Skeletal muscle tissue (tissue), 7 donors: Measurements from ENCODE around the genes ANKRD62, PTPN2, SEH1L and CEP192.

DNA sequence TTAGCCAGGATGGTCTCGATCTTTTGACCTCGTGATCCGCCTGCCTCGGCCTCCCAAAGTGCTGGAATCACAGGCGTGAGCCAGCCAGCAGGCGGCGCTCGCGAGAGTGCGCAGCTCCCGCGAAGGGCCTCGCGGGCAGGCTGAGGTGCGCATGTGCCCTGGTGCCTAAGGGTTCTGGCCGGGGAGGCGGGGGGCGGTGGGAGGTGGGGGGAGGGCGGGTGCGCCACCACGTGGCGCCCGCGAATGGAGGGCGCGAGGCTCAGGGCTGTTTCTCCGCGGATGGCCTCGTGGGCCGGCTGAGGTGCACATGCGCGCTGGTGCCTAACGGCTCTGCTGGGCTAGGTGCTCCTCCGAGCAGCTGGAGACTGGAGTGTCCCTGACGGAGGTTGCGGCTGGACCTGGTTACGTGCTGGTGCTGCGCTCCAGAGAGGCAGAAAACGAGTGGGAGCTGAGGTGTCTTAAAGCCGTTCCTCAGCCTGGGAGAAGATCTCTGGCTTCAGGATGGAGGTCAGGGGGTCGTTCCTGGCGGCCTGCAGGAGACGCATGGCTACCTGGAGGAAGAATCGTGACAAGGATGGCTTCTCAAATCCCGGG lies at the start of gene ANKRD62:
ANKRD62 (plus strand) TSS at position 327 of the 594 bp plus-strand sequence.
- PRO-cap, 3 experiments = no peak in any of the 3 experiments
- RAMPAGE, long total RNA = no peak
- RRBS, 2 experiments = no CpG with 5 or more reads among the region's 45 CpGs

GRCh38 chr18:12288685-12289242 lies 19.3 kb upstream of the TUBB6 start:
- PRO-cap, 3 experiments = peak in 1 of 3 experiments; most common plus-strand start chr18:12289029 (in 1); most common minus-strand start chr18:12288857 (in 1)
- RAMPAGE, long total RNA = no peak
- RRBS, 2 experiments = no CpG with 5 or more reads among the region's 9 CpGs

DNA sequence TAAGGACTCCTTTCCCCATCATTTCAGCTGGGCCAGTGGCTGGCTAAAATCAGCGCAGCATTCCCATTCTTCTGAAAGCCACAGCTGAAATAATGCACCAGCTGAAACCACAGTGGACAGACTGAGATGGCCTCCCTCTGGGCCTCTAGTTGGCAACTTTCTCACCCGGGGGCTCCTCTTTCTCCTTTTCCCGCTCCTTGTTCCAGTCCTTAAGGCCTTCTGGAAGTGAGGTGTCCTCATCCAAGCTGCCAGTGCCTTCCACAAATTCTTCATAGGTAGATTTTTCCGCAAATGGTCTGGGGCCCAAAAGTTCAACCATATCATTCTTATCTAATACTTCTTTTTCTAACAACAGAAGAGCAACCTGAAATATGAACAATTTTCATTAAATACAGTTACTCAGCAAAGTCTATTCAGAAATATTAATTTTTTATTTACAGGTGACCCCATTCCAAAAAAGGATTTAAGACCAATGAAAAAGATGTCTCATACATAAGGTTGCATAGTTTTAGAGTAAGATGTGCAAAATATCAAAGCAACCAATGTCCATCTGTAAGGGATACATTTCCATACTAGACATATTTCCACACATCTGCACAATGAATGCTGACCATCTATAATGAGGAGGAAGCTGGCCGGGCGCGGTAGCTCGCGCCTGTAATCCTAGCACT lies 21.5 kb downstream of the TUBB6 start:
- PRO-cap, 3 experiments = no peak in any of the 3 experiments
- RAMPAGE, long total RNA = no peak
- RRBS, 2 experiments = no CpG with 5 or more reads among the region's 9 CpGs

- PRO-cap, 3 experiments = no peak in any of the 3 experiments
- RAMPAGE, long total RNA = no peak
- RRBS, 2 experiments = no CpG with 5 or more reads among the region's 18 CpGs
Observed at GRCh38 chr18:12345889-12346677, 30.9 kb downstream of the AFG3L2 start.

GRCh38 chr18:12463125-12463649 lies 55.5 kb downstream of the PRELID3A start:
- PRO-cap, 3 experiments = no peak in any of the 3 experiments
- RAMPAGE, long total RNA = no peak
- RRBS, 2 experiments = no CpG with 5 or more reads among the region's 8 CpGs

DNA sequence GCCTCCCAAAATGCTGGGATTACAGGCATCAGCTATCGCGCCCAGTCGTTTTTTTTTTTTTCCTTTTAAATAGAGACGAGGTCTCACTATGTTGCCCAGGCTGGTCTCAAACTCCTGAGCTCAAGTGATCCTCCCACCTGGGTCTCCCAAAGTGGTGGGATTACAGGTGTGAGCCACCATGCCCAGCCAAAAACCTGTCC lies 113.5 kb downstream of the SPIRE1 start:
- PRO-cap, 3 experiments = no peak in any of the 3 experiments
- RAMPAGE, long total RNA = no peak
- RRBS, 2 experiments = no CpG with 5 or more reads among the region's 4 CpGs

GRCh38 chr18:12862313-12862959 lies 21.6 kb downstream of the PTPN2 start:
- PRO-cap, 3 experiments = no peak in any of the 3 experiments
- RAMPAGE, long total RNA = no peak
- RRBS, 2 experiments = no CpG with 5 or more reads among the region's 7 CpGs

- PRO-cap, 3 experiments = peak in 3 of 3 experiments; most common plus-strand start chr18:12884425 (in 3); most common minus-strand start chr18:12884208 (in 2)
- RAMPAGE, long total RNA = start-site peak on the minus strand at chr18:12884188-12884237, 245 and 77 reads in 2 replicates
- RRBS, 2 experiments = 4% methylated on average over 2 of the region's 72 CpGs; no CpG with 5 or more reads in 1 of the 2 experiments
Observed at GRCh38 chr18:12884146-12884927, at the start of gene PTPN2. PTPN2 (minus strand) TSS chr18:12884237.

DNA sequence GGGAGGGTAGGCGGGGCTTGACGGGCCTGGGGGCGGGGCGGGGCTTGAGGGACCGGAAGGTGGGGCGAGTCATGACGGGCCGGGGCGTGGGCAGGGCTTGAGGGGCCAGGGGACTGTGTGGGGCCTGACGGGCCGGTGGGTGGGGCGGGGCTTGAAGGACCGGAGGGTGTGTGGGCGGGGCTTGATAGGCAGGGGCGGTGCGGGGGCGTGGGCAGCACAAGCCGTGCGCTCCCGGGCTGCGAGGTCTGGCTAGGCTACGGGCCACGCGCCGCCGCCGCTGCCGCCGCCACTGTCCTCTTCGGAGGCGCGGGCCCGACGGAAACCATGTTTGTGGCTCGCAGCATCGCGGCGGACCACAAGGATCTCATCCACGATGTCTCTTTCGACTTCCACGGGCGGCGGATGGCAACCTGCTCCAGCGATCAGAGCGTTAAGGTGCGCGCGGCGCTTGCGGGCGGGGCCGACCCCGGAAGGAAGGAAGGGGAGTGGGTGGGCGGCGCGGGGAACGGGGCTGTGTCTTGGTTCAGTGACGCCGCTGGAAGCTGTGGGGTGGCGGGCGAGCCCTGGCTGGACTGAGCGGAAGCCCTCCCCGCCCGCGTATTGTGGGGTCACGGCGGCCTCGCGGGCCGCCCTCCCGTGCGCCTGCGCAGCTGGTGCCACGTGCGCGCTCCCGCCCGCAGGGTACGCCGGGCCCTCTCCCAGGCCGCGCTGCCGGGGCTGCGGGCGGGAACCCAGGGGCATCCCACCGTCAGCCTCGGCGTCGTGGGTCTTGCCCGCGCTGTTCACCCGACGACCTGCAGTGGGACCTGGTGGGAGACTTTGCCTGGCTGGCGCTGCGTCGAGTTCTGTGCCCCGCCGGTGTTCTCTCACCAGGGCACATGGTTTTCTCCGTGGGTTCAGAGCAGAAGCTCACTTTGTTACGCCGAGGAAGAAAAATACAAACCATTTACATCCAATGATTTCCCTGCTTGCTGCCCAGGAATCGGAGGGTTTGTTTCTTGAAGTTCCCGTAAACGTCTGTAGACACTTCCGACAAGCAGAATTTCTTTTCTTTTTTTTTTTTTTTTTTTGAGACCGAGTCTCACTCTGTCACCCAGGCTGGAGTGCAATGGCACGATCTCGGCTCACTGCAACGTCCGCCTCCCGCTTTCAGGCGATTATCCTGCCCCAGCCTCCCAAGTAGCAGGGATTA lies at the start of gene SEH1L:
SEH1L (plus strand) TSS at position 214 of the 1,192 bp plus-strand sequence.
- PRO-cap, 3 experiments = peak in 3 of 3 experiments; most common plus-strand start position 214 of the sequence (in 2); most common minus-strand start position 574 of the sequence (in 3)
- RAMPAGE, long total RNA = no peak
- RRBS, 2 experiments = 2 to 3% methylated on average over 15 of the region's 112 CpGs

DNA sequence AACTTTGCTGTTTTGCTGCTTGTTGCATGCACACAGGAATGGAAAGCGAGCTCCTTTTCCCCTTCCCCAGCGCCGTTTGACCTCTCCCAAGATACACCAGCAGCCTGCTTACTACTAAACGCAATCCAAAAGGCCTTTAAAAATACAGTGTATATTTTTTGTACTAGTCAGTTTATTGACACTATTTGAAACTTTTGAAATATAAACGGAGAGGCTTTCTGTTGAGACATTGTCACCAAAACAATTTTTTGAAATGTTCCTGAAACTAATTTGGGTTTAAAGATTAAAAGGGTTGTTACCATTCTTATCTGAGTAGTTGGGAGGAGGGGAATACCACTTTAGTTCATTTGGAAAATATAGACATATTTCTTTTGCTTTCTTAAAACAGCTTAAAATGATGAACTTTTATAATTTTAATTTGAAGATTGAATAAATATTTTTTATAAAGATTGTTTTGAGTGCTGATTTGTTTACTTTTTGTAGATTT lies 5.8 kb upstream of the CEP192 start:
- PRO-cap, 3 experiments = no peak in any of the 3 experiments
- RAMPAGE, long total RNA = no peak
- RRBS, 2 experiments = no CpG with 5 or more reads among the region's 5 CpGs

DNA sequence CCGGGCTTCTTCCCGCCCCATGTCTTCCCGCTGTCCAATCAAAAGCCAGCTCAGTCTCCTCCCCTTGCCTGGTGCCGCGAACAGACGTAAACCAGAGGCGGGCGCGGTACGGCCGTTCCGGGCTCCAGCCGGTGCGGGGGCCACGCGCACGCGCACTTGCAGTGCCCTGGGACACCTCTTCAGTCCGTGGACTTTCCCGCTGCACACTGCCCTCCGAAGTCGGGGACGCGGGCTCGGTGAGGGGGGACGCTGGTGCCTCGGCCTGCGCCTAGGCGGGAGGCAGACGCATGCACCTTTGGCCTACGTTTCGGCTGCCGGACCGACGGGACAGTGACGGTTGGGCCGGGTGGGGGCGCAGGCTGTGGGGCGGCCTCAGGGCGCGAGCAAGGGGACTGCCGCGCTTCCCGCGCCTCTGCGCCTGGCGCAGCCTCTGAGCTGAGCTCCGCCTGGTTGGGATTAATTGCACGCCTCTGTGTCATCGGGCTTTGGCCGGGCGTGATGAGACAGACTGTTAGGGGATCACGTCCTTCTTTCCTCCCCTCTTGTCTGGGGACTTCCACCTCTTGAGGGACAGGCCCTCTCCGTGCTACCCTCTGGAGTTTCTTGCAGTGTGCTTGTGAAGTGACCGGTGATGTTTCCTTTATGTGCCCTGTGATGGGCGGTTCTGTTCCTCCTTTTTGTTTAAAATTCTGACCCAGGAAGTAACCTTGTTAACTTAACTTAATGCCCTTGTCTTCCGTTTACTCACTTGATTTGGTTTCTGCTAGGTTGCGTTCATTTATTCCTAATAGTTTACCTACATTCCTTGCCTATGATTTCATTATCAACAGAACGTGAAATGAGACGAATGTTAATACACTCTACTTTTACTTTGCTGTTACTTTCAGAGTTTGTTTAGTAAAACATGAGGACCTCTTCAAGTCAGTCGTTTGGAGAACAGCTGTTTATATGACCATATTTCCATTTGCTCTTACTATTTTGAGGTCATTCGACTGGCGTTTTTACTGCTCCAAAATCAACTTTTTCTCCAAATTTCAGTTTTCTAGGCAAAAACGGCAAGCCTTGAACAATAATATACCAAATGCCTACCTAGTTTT lies at the start of gene CEP192:
CEP192 (plus strand) TSS at position 161 of the 1,097 bp plus-strand sequence.
- PRO-cap, 3 experiments = peak in 3 of 3 experiments; most common plus-strand start position 488 of the sequence (in 2); most common minus-strand start position 432 of the sequence (in 2)
- RAMPAGE, long total RNA = no peak
- RRBS, 2 experiments = under 1 to 2% methylated on average over 10 to 14 of the region's 64 CpGs

DNA sequence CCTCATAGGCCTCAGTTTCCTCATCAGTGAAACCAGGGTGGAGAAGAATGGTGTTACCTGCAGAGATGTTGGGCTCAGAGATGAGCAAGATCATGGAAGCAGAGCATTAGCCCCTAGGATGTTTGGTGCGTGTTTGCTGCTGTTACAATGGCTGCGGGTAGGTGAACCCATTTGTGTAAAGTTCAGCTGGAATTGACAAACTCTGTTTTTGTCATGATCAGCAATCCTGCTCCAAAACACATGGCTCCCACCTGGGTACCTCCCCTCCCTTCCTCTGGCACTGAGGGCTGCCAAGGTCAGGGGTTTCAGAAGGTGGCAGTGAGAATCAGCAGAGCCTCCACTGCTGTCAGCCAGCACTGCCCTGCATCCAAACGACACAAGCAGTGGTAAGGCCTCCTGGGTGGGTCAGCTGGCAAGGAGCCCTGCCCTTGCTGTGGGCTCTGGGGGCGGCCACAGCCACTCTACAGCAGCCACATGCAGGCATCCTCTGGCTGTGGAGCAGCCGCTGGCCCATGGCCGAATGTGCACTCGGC lies 32.9 kb upstream of the LDLRAD4 start:
- PRO-cap, 3 experiments = no peak in any of the 3 experiments
- RAMPAGE, long total RNA = no peak
- RRBS, 2 experiments = no CpG with 5 or more reads among the region's 7 CpGs

DNA sequence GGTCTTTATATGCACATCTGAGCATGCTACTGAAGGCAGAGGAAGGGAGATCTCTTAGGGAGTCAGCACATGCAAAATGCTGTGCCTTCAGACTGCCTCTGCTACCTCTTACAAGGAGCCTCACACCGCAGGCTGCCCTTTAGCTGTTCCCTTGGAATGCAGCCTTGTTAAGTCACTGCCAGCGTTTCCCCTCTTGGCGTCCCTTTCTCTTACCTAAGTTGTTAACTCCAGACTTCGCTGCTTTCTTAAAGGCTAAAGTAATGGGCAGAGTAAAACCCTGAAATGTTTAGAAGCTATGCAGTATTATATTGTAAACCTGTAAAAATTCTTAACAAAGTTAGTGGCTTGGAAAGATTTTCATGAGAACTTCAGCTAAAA lies 49.8 kb downstream of the LDLRAD4 start:
- PRO-cap, 3 experiments = no peak in any of the 3 experiments
- RAMPAGE, long total RNA = no peak
- RRBS, 2 experiments = no CpG with 5 or more reads among the region's 4 CpGs

- PRO-cap, 3 experiments = no peak in any of the 3 experiments
- RAMPAGE, long total RNA = no peak
- RRBS, 2 experiments = no CpG with 5 or more reads among the region's 22 CpGs
Observed at GRCh38 chr18:13313033-13313851, 94.7 kb downstream of the LDLRAD4 start.

DNA sequence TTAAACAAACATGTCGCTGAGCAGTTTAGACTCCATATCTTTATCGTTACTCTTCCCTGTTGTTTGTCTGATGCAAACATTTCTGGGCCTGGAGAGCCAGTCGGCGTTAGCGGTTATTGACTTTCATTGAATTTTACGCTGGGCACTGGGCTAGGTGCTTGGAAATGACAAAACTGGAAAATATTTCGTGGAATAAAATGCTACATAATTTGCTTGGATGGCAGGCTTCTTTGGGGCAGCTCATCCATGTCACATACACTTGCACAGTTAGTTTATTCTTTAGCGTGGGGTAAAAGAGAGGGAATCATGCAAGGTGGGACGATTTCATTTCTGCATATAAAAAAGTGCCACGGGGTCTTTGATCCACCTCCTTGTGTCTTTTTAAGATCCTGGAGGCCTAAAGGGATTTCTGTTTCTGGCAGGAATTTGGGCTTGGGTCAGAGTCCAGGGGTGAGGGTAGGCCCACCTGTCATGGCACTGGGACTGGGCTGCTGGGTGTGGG lies 181.5 kb downstream of the LDLRAD4 start:
- PRO-cap, 3 experiments = no peak in any of the 3 experiments
- RAMPAGE, long total RNA = no peak
- RRBS, 2 experiments = no CpG with 5 or more reads among the region's 10 CpGs

GRCh38 chr18:13416829-13417274 lies 198.3 kb downstream of the LDLRAD4 start:
- PRO-cap, 3 experiments = no peak in any of the 3 experiments
- RAMPAGE, long total RNA = no peak
- RRBS, 2 experiments = no CpG with 5 or more reads among the region's 3 CpGs

DNA sequence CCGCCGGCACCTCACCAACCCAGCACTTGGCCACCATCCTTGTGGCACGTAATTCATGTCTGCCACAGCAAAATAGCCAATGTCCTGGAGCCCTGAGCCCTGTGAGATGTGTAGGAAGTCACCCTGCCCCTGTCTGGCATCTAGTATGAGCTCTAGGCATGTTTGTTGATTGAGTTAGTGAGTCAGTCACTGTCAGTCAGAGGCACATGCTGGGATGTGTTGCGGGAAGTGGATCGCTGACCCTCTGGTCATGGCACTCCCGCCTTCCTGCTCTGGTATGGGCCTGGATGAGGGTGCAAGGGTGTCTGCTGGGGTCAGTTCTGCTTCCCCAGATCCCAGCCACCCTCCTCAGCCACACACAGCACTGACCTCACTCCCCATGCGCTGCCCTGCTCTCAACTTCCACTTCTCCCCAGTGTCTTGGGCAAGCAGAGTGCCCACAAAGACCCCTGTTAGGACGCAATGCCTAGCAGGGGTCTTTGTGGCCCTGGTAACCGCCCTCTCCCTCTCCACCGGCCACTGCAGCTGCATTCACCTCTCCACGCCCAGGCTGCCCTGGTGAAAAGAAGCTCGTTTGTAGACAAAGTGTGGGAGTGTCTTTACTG lies 252.0 kb downstream of the LDLRAD4 start:
- PRO-cap, 3 experiments = peak in 1 of 3 experiments; most common plus-strand start position 373 of the sequence (in 1)
- RAMPAGE, long total RNA = no peak
- RRBS, 2 experiments = no CpG with 5 or more reads among the region's 12 CpGs

- PRO-cap, 3 experiments = no peak in any of the 3 experiments
- RAMPAGE, long total RNA = no peak
- RRBS, 2 experiments = no CpG with 5 or more reads among the region's 13 CpGs
Observed at GRCh38 chr18:13608489-13609195, 117.7 kb downstream of the FAM210A start.

GRCh38 chr18:14043155-14043441 lies 89.1 kb downstream of the ZNF519 start:
- PRO-cap, 3 experiments = no peak in any of the 3 experiments
- RAMPAGE, long total RNA = no peak
- RRBS, 2 experiments = no CpG with 5 or more reads among the region's 5 CpGs

- PRO-cap, 3 experiments = peak in 1 of 3 experiments; most common minus-strand start chr18:14450852 (in 1)
- RAMPAGE, long total RNA = no peak
- RRBS, 2 experiments = 0% methylated on average over 5 of the region's 37 CpGs; no CpG with 5 or more reads in 1 of the 2 experiments
Observed at GRCh38 chr18:14450691-14451012, 92.7 kb downstream of the POTEC start.